Omental fat pad (tissue), 4 donors: ENCODE measurements around the gene RARRES1.

- PRO-cap, result no peak
- RAMPAGE, long total RNA, 4 experiments, result no peak in any of the 4 experiments
Measured at GRCh38 chr3:157099395-157100230, 60.3 kb downstream of the CCNL1 start.

- PRO-cap, result no peak
- RAMPAGE, long total RNA, 4 experiments, result no peak in any of the 4 experiments
Measured at GRCh38 chr3:157123612-157124082, 36.3 kb downstream of the CCNL1 start.

- PRO-cap, result no peak
- RAMPAGE, long total RNA, 4 experiments, result no peak in any of the 4 experiments
Measured at GRCh38 chr3:157133002-157133384, 27.0 kb downstream of the CCNL1 start.

DNA sequence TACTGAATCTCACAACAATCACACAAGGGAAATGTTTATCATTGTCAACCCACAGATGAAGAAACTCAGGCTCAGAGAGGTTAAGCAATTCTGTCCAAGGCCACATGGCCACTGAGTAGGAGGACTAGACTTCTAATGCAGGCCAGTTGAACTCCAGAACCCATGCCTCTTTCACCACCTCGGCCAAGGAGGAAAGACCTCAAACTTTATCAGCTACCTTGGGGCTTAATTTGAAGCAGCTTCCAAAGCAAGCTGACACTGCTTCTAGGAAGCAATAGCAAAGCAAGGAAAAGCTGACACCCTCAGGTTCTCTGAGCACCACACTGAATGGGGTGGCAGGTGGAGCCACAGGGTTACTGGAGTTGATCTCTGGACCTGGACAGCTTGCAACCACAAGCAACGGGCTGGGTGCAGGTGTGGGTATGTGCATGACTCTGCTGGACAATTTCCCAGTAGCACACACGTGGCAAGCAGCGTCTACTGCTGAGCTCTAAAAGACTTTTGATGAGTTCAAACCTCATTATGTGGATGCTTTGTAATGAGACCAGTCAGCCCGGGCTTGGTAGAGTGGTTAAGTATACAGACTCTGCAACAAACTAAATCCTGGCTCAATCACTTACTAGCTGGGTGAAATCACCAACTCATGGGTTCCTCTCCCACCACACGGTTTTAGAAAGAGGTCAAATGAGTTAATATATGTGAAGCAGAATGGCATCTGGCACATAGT lies 23.1 kb downstream of the CCNL1 start:
- PRO-cap, result no peak
- RAMPAGE, long total RNA, 4 experiments, result no peak in any of the 4 experiments

- PRO-cap, result no peak
- RAMPAGE, long total RNA, 4 experiments, result no peak in any of the 4 experiments
Measured at GRCh38 chr3:157156305-157156718, 3.6 kb downstream of the CCNL1 start.

- PRO-cap, result no peak
- RAMPAGE, long total RNA, 4 experiments, result no peak in any of the 4 experiments
Measured at GRCh38 chr3:157157264-157158706, 2.2 kb downstream of the CCNL1 start.

DNA sequence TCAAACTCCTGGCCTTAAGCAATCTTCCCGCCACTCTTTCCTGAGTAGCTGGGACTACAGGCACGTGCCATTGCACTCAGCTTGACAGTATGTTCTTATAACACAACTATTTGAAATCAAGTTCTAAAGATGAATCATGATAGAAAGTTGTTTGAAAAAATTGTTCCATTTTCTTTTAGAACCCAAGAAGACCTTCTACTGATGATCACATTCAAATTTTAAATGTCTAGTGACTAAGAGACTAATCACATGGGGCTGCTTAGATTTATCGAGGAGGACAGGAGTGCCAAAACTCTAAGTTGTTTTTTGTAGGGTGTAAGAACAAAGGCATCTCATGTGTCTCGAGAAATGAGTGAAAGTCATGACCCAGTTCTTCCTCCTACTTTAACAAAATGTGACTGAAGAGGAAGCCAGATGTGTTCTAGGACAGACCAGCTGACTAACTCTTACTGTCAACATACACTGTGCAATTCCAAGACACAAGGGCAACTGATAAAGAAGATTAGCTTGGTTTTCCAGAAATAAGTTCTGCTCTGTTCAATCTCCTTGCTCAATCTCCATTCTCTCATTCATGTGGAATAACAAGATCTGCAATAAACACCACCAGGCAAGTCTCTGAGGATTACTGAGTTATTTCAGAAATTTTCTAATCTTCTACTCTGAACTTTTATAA lies 122.5 kb upstream of the CCNL1 start:
- PRO-cap, result no peak
- RAMPAGE, long total RNA, 4 experiments, result no peak in any of the 4 experiments

DNA sequence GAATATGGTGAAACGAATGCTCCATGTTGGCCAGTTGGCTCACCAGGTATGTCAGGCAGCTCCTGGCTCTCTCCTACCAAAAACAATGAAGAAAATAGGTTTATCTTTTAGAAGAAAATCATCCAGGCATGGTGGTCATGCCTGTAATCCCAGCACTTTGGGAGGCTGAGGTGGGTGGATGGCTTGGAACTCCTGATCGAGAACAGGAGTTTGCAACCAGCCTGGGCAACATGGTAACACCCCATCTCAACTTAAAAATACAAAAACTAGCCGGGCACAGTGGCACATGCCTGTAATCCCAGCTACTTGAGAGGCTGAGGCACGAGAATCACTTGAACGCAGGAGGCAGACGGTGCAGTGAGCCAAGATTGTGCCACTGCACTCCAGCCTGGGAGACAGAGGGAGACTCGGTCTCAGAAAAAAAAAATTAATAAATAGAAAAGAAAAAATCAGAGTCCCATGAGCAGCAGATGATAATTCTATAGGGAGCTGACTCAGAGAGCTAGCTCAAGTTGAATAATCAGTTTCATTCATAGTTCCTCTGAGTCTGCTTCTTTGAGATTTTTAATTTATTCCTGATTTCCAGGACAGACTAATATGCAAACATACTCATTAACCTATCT lies 55.2 kb upstream of the PTX3 start:
- PRO-cap, result no peak
- RAMPAGE, long total RNA, 4 experiments, result no peak in any of the 4 experiments

GRCh38 chr3:157469691-157470099 lies 33.0 kb downstream of the PTX3 start:
- PRO-cap, result no peak
- RAMPAGE, long total RNA, 4 experiments, result no peak in any of the 4 experiments

DNA sequence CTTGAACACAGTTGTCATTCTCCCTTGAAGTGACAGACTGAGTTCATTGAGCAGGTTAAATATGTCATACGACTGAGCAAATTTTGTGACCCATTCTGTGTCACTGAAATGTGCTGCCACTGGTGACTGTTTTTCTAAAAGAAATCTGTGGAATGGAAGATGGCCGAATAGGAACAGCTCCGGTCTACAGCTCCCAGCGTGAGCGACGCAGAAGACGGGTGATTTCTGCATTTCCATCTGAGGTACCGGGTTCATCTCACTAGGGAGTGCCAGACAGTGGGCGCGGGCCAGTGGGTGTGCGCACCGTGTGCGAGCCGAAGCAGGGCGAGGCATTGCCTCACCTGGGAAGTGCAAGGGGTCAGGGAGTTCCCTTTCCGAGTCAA lies 10.0 kb upstream of the GFM1 start:
- PRO-cap, result no peak
- RAMPAGE, long total RNA, 4 experiments, result no peak in any of the 4 experiments

DNA sequence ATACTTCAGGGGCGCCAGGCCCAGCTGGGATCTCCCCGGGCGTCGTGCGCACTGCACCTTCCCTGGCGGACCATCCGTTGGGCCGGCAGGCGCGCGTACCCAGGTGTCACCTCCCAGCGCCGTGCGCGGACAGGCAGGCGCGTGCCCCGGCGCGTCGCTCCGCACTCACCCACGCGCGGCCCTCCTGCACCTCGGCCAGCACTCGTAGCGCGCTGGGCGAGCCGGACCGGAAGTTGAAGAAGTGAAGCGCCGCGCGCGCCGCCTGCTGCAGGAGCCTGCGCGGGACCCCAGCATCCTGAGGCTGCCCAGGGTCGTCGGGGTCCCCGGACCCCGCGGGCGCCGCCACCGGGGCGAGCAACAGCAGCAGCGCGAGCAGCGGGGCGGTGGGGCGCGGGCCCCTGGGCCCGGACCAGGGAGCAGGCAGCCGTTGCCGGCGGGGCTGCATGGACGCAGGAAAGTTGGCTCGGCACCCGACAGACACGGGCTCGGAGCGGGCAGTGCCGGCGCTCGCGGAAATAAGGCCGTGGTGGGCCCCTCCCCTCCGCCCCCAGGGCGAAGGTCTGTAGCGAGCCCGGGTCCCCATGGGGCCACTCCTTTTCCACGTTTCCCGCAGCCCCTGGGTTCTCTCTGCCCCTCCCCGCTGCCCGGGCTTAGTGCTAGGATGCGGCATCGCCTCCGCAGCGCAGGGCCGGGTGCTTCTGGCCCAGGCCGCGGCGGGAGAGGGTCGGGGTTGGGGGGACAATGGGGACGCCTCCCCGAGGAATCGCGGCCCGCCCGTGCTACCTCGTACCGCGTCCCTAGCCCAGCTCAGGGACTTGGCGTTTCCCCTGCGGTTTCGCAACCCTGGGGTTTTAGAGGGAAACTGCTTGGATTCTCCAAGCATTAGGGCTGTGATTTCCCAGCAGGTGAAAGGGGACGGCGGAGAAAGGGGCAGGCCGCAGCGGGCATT lies at the start of gene RARRES1:
RARRES1 (minus strand) TSS at position 487 of the 949 bp plus-strand sequence.
- PRO-cap, result no peak
- RAMPAGE, long total RNA, 4 experiments, result no peak in any of the 4 experiments

- PRO-cap, result no peak
- RAMPAGE, long total RNA, 4 experiments, result no peak in any of the 4 experiments
Measured at GRCh38 chr3:158748226-158749007, 16.2 kb upstream of the RARRES1 start.

GRCh38 chr3:158809552-158810230 lies 7.8 kb downstream of the MFSD1 start:
- PRO-cap, result no peak
- RAMPAGE, long total RNA, 4 experiments, result no peak in any of the 4 experiments

DNA sequence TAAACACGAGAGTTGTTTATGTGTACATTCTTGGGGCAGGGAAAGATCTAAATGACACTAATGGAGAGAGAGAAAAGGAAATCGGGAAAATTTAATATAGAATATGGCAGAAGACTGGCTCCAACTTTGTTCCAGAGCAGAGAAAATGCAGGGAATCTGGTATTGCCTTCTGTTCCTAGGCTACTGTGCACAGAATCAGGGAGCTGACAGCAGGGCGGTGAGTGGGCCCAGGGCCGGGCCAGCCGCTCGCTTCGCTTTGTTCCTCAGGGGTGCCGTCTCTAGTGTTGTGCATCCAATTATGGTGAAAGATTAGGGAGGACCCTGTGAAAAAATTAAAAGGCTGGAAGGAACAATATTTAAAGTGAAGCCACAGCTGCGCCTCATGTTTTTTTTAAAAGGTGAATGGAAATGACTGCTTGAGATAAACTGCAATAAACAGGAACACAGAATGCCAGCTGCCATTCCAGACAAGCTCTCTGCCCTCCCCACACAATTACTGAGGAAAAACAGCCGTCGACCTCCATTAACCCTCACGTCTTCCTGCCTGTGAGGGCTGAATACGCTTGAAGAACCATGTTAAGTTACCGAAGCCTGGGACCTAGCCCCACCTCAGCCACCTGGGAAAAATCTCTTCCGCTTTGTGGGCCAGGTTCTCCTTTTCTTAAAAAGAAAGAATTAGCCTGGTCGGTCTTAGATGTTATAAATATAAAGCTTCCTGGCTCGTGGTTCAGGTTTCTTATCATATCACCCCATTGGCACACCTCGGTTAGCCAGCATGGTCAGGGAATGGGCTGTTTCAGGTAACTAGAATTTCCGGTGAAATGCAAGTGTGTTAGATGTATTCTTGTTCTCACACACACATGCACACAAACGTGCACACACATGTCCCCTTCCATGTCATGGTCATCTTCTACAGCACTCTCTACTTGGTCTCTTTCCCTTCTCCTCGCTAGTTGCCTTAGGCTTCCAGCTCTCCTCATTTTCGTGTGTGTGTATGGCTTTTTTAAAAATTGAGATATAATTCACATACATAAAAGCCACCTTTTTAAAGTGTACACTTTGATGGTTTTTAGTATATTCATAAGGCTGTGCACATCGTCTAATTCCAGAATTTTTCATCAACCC lies 368.4 kb upstream of the C3orf80 start:
- PRO-cap, result no peak
- RAMPAGE, long total RNA, 4 experiments, result no peak in any of the 4 experiments

- PRO-cap, result no peak
- RAMPAGE, long total RNA, 4 experiments, result no peak in any of the 4 experiments
Measured at GRCh38 chr3:160416104-160416704, 16.8 kb downstream of the SMC4 start.

DNA sequence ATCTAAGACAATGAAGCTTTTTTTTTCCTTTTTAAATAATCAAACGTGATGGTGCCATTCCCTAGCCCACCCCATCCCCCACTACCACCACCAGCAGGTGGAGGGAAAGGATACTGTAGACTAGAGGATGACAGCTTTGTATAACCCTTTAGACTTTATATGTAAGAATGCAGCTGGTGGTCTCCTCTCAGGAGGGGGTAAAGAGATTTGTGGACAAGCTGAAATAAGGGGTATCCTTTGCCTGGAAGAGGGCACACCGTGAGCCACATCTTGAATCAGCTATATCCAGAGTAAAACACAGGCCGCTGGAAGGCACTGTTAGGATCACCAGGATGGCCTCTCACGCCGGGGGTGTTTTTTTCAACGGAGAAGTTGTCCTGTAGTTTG lies 1.1 kb downstream of the KPNA4 start:
- PRO-cap, result no peak
- RAMPAGE, long total RNA, 4 experiments, result no peak in any of the 4 experiments

DNA sequence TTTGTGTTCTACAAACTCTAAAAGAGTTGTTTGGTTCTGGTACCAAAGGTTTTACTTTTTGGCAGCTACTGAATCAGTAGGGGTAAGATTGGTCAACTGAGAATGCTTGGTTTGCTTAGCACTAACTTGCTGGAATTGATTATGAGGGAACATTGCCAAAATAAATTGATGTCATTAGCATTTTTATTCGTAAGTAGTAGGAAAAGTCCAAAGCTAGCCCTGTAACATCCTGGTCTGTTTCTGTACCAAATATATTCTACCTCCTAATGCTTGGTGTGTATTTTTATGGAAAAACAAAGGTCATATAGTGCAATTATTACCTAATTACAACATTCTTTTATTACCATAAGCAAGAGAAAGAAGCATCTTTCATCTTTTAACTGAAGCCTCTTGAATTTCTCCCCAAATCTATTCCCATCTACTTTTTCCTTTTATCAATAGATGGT lies 36.0 kb upstream of the KPNA4 start:
- PRO-cap, result no peak
- RAMPAGE, long total RNA, 4 experiments, result no peak in any of the 4 experiments

DNA sequence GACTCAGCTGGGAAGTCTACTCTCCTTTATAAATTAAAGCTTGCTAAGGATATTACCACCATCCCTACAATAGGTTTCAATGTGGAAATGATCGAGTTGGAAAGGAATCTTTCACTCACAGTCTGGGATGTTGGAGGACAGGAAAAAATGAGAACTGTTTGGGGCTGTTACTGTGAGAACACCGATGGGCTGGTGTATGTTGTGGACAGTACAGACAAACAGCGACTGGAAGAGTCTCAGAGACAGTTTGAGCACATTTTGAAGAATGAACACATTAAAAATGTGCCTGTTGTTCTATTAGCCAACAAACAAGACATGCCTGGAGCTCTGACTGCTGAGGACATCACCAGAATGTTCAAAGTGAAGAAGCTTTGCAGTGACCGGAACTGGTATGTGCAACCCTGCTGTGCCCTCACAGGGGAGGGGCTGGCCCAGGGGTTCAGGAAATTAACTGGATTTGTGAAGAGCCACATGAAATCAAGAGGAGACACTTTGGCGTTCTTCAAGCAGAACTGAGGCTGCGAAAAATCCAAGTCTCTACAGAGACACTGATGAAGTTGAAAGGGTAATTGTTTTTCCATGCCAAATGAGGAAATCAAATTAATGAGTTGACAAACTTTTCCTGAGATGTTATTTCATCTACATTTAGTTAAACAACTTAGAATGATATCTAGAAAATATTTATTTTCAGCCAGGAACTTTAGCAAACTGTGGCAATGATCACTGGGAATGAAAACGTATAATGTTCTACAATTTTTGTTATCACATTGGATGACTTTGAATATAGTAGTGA lies 646 bp downstream of the ARL14 start:
- PRO-cap, result no peak
- RAMPAGE, long total RNA, 4 experiments, result no peak in any of the 4 experiments

GRCh38 chr3:160757080-160757819 lies 1.2 kb downstream of the PPM1L start:
- PRO-cap, result no peak
- RAMPAGE, long total RNA, 4 experiments, result no peak in any of the 4 experiments

- PRO-cap, result no peak
- RAMPAGE, long total RNA, 4 experiments, result no peak in any of the 4 experiments
Measured at GRCh38 chr3:160801135-160802142, 45.4 kb downstream of the PPM1L start.